Diencephalon (tissue), 2 donors: Measurements from ENCODE around the gene NEDD1.

DNA sequence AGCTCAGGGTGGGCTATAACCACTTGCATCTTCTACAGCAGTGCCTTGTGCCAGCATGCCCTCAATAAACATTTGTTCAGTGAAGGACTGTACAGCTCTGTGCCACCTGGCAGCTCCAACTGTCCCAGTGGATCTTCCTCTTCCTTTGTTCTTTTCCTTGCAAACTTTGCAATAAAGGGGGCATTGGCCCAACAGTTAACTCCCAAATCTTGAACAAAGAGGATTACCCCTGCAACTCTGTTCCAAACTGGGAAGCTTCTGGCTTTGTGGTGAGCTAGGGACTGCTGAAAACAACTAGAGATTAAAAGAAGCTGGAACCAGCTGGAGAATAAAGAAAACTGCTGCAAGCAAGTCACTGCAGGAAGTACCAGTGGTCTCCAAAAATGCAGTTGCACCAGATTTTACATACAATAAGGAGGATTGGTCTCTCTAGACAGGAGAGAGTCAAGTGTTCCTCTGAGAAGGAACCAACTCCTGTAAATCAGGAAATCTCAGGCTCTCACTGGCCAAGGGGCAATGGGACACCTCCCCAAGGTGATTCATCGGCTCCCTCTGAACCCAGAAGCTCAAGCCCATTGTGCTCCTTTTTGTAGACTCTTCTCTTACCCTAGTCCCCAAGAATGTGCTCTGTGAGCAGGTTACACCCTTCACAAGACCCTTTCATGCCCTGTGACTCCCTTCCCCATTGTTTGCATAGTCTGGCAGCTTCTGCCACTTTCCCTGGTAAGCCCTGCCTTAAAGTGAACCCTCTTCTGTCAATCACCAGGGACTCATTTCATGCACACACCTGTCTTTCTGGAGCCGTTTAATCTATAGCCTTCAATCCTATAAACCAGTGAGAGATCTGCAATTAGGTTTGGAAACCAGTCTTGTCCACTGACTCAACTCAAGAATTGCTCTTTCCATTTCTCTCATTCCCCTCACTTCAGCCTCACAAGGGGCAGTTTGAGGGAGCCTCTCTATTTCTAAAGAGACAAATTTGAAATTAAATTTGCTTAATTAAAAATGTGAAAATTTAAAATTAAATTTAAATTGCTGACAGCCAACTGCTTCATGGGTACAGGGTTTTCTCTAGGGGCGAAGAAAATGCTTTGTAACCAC is 38.0 kb upstream of the LTA4H start:
- RAMPAGE, long total RNA, result no peak

DNA sequence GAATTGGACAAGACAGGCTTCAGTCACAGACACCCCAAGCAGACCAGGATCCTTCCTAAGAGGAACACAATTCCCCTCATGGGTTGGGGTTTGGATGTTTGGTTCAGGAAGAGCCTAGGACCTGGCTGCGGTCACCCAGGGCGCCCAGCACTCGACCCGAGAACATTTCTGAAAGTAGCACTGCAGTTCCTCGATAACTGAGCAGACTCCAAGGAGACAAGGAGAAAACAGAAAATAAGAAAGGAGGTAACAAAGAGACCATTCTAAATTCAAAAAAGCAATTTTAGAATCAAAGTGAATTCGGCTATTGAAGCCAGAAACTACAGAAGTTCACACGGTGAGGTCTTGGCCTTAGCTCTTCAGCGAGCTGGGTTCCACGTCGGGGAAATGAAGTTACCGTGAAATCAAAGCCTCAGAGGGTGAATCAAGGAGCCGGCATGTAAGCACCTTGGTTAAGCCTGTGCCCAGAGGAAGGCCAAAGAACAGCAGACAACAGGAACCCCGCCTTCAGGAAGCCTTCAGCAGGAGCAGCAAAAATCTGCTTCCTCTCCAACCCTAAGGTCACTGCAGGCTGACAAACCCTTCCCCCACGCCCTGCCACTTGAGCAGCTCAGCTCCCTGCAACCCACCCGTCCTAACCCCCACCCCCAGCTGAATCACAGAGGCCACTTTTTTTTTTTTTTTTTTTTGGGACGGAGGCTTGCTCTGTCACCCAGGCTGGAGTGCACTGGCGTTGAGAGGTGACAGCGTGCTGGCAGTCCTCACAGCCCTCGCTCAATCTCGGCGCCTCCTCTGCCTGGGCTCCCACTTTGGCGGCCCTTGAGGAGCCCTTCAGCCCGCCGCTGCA is 72.8 kb upstream of the LTA4H start:
- RAMPAGE, long total RNA, result no peak

GRCh38 chr12:96121186-96121753 is 72.9 kb upstream of the ELK3 start:
- RAMPAGE, long total RNA, result no peak

GRCh38 chr12:96211840-96212789 is 17.9 kb downstream of the ELK3 start:
- RAMPAGE, long total RNA, result no peak

- RAMPAGE, long total RNA, result no peak
Measured at GRCh38 chr12:96906401-96907657, at the start of gene NEDD1. Gene NEDD1, plus strand, starts transcription at chr12:96907257.

GRCh38 chr12:96908095-96908694 is 1.1 kb downstream of the NEDD1 start:
- RAMPAGE, long total RNA, result no peak

- RAMPAGE, long total RNA, result no peak
Measured at GRCh38 chr12:96985384-96986531, 78.7 kb downstream of the NEDD1 start.

DNA sequence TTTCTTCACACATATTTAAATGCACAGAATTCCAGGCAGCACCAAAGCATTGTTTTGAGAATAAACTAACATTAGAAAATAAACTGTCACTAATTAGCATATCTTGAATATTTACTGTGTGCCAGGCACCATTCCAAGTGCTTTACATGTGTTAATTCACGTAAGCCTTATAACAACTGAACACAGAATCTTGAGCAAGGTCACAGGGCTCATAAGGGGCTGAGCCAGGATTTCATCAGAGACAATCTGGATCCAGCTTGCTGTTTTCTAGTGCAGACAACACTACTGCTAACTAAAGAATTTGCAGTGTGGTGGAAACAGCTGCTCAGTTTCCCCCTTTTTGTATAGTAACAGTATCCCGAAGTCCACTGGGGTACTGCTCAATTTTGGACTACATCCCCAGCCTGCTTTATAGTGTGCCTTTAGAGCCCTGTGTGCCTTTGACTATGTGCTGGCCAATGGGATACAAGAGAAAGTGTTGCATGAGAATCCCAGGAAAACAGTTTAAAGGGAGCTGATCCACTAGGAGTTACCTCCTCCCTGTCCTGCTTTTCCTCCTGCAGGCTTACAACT is 519.5 kb downstream of the NEDD1 start:
- RAMPAGE, long total RNA, result no peak

- RAMPAGE, long total RNA, result no peak
Measured at GRCh38 chr12:97512289-97512974, 605.4 kb downstream of the NEDD1 start.

DNA sequence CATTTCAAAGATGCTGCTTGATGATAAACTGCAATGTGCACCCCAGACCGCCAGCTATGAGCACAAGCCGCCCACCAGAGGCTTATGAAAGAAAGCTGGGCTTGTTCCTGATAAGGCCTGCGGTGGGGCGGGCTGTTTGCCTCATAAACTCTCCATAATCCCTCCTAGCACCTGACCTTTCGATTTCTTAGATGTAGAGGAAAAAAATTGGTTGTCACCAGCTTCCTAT is 759.3 kb upstream of the TMPO start:
- RAMPAGE, long total RNA, result no peak

GRCh38 chr12:98440031-98440584 is 75.3 kb upstream of the TMPO start:
- RAMPAGE, long total RNA, result no peak

GRCh38 chr12:98470702-98471461 is 44.5 kb upstream of the TMPO start:
- RAMPAGE, long total RNA, result no peak

DNA sequence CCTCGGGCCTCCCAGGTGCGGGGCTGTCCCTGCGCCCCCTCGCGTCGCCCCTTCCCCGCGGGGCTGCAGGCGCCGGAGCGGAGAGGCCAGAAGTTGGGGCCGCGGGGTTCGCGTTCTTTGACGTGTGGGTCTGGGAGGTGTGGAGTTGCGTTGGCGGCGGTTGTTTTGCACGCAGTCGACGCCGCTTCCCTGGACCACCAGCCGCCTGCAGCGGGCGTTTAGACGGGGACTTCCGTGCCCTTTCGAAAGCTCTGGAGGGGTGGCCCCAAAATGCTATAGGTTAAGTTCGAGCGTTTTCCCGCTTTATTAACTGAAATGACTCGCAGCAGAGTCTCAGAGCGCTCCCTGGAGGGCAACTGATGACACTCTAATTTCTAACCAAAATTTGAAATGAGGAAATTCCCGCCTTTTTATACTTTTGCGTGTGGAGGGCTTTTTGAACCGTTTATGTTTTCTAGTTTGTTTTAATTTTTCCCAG is 888 bp downstream of the TMPO start:
- RAMPAGE, long total RNA, result no peak

- RAMPAGE, long total RNA, result no peak
Measured at GRCh38 chr12:98578801-98579379, 14.6 kb upstream of the SLC25A3 start.

DNA sequence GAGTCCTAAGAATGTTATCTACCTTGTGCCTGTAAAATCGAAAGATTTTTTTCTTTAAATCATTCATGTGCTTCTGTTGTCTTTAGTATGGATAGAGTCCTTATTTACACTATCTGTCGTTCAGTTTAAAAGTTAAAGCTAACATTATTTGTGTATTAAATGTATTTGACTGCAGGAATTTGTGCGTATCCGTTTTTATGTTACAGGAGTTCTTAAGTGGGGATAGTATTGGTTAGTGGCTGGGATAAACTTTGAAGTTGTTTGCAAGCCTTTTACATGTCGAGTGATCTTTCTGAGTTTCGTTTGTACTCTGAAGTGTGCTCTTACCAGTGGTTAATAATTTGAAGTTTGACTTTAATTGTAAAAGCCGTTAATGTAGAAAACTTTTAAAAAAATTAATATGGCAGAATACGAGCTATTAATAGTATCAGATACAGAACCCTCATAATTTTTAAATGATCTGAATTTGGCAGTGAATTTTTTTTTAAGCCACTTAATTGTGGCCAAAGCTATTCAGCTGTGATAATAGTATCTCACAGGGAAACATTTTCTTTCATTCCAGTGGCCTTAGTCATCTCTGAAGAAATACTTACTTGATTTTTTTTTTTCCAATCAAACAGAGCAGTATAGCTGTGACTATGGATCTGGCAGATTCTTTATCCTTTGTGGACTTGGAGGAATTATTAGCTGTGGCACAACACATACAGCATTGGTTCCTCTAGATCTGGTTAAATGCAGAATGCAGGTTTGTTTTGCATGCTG is 1.5 kb downstream of the SLC25A3 start:
- RAMPAGE, long total RNA, result no peak

DNA sequence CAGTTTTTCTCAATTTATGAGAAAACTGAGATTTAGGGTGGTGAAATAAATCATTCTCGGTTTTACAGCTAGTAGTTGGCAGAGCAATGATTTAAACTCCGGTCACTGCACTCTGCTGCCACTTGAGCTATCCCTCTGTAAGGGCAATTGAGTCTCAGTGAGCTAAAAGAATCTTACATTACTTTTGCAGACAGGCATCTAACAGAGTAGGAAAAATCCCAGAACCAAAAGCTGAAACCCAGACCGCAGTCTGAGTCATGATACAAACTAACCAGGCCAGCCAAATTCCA is 73.7 kb downstream of the ANKS1B start:
- RAMPAGE, long total RNA, result no peak

DNA sequence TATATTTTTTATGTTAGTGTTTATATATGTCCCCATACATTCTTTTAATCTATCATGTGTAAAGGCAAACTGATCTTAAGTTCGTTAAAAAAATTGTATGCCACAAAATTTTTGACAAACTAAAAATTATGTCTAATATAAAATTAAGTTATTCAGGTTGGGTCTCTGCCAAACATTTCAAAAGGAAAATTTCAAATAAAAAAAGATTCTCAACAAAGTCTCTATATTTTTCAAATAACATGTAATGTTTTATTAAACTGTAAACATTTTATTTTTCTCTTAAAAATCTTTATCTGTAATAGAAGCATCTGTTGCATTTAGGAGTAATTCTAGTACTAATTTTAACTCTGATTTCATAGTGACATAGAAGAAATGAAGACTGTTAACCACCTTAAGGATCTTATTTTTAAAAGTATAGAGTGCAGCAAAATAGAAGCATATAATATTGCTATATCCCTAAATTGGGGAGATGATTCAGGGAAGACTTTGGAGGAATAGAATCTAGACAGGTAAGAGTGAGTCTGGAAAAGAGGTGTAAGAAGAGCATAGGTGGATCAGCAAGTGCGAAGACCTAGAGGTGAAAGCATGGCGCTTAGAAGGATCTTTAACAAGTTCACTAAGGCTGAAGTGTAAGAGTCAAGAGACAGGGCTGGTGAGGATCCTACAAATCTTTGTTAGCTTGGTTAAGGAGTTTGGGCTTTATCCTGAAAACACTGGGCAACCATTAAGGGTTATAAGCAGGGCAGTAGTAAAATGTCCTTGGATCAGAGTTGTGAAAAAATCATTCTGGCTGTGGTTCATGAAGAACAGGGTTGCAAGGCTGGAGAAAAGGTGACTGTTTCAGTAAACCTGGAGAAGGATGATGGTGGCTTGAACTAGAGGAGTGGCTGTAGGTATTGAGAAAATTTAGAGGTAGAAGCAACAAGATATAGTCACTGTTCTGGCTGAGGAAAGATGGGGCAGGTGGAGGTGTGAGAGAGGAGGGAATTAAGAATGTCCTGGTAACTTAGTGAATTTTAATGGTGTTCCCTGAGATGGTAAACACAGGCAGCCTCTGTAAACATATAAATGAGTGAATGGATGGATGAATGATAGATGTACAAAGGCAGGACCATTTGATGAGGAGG is 4.2 kb downstream of the GAS2L3 start:
- RAMPAGE, long total RNA, result no peak

- RAMPAGE, long total RNA, result no peak
Measured at GRCh38 chr12:101618213-101618734, 23.5 kb downstream of the MYBPC1 start.

GRCh38 chr12:101823687-101824531 is 6.8 kb downstream of the GNPTAB start:
- RAMPAGE, long total RNA, result no peak

- RAMPAGE, long total RNA, result no peak
Measured at GRCh38 chr12:102121020-102121286, 970 bp downstream of the PARPBP start.